Mammary microvascular endothelial cell (primary cell): ENCODE data around the genes KCTD4 and SLC25A30.

- RAMPAGE, long total RNA = no peak
These were observed 30.8 kb downstream of the RGCC start for GRCh38 chr13:41488167-41488567.

DNA sequence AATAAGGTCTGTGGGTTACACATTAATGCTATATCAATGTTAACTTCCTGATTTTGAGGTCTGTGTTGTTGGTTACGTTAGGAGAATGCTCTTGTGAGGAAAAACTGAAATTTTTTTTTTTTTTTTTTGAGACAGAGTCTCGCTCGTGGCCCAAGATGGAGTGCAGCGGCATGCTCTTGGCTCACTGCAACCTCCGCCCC, 197.5 kb downstream of the RGCC start:
- RAMPAGE, long total RNA = no peak

DNA sequence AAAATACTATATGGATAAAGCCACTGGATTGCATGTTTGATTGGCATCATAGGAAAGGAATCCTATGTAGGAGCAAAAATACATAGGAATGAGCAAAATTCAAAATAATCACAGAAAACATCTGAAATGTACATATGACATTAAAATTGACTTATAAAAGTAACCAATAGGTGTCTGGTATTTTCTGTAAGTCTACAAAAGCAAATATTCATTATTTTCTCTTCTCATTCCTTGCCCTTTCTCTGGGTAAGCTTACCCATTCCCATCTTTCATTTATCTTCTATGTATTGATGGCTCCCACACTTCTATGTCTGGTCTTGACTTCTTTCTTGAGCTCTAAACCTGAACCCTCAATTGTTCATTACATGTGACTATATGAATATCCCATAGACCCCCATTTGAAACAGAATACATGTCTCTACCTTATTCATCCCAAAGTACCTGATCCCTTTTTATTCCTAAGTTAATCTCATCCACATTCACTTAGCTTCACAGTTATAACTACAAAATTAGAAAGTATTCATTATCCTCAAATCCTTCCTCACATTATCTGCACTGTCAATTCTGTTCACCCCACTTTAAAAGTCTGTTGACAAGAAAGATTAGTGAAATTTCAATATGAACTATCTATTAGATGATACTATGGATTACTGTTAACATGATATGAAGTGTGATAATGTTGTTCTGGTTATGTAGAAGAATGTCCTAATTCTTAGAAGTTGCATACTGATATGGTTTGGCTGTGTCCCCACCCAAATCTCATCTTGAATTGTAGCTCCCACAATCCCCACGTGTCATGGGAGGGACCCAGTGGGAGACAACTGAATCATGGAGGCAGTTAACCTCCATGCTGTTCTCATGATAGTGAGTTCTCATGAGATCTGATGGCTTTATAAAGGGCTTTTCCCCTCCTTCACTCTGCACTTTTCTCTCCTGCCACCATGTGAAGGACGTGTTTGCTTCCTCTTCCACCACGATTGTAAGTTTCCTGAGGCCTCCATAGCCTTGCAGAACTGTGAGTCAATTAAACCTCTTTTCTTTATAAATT, 77.2 kb downstream of the VWA8 start:
- RAMPAGE, long total RNA = no peak

DNA sequence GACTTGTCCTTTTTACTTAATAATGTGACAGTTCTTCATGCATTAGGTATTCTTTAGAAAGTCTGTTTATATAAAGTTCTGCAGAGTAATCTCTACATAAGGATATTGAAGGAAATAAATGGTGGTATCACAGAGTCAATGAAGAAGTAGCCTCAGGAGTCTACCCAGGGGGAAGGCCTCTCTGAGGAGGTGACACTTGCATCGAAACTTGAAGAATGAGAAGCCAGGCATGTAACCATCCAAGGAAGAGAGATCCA, 22.9 kb downstream of the AKAP11 start:
- RAMPAGE, long total RNA = no peak

GRCh38 chr13:42985789-42986316, 6.2 kb downstream of the EPSTI1 start:
- RAMPAGE, long total RNA = no peak

GRCh38 chr13:43058056-43058723, 34.8 kb downstream of the DNAJC15 start:
- RAMPAGE, long total RNA = no peak

DNA sequence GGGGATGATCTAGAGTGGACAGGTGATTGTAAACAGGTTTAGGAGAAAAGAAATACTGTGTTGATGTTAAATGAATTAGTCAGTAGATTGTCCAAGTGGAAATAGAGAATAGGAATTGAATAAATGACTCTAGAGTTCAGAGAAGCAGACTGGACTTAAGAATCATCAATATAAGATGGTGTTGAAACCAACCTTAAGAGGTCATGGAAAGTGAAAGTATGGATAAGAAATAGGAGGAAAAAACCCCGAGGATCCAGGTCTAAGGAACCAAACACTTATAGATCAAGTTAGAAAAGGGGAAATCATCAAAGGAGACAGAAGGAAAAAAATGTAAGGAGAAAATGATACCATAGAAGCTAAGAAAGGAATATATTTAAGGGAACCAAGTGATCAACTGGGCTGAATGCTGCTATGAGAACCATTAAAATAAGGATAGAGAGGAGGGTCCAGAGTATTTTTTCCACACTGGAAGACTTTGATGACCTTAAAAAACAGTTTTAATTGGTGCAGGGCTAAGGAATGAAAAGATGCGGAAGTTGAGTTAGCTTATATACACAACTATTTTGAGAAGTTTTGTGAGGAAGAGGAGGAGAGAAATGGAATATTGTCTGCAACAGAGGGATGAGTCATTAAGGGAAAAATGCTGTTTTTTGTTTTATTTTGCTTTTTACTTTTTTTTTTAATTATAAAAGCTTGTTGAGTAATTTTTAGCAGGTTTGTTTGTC, 72.1 kb downstream of the DNAJC15 start:
- RAMPAGE, long total RNA = no peak

- RAMPAGE, long total RNA = no peak
These were observed 100.2 kb downstream of the ENOX1 start for GRCh38 chr13:43686444-43687150.

- RAMPAGE, long total RNA = no peak
These were observed 615 bp downstream of the CCDC122 start for GRCh38 chr13:43878936-43879313.

DNA sequence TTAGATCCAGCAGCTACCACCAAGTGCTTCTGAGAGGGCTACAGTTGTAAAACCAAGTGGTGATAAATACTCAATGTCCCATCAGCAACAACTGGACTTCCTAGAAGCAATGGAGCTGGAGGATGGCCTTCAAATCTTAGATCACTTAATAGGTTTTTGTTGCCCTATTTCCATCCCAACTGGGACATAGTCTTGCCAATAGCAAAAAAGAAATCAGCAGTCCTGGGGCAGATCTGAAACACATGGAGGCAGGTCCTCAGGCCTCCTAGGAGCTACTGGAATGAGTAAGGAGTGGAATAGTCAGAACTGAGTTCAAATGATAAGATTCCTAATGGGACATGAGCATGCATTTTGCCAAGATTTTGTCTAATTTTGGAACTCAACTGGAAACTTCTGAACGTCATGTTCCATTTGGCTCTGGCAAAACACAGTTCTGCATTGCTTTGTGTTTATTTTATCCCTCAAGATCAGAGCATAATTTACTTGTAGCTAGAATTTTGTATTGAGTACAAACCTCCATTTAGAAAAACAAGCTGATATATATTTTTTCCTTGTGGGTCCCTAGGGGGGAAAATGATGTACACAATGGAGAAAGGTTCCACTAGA, 63.3 kb upstream of the SMIM2 start:
- RAMPAGE, long total RNA = no peak

- RAMPAGE, long total RNA = no peak
These were observed 11.5 kb upstream of the SERP2 start for GRCh38 chr13:44362158-44362580.

GRCh38 chr13:44367805-44368241, 5.8 kb upstream of the SERP2 start:
- RAMPAGE, long total RNA = no peak

- RAMPAGE, long total RNA = no peak
These were observed 182.7 kb upstream of the TSC22D1 start for GRCh38 chr13:44758524-44759594.

DNA sequence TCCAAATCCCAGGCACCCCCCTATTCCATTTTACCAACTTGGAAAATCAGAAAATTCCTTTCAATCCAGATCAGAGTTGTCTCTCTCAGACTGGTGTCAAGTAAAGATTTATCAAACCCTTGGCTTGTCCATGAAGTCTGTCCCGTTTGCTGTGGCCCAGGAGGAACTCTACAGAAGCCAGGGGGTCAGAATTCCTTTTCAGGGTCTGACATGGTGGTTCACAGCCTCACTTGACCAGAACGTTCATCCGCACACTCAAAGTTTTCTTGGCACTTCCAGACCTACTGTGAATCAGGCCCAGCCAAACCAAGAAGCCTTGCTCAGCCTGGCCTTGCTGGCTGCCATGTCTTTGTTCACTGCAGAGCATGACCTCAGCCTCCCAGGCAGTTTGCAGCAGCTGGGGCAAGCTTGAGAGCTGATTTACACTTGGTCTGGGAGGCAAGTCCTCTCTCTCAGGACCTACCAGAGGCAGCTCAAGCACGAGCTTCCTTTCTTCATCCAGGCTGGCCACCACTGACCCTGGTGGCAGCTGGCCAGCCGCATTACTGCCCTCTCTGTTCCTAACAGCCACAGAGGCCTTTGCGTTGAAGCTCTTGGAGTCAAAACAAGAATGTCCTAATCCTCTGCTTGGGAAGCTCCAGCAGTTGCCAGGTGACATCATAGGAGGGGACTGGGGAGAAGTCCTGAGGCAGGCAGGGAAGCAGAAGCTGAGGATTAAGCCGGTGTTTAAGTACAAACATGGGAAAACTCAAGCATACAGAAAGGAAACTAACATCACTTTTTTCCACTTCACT, 85.8 kb downstream of the NUFIP1 start:
- RAMPAGE, long total RNA = no peak

GRCh38 chr13:44931105-44931731, 58.1 kb downstream of the NUFIP1 start:
- RAMPAGE, long total RNA = no peak

GRCh38 chr13:45055015-45055730, 65.1 kb upstream of the GTF2F2 start:
- RAMPAGE, long total RNA = no peak

DNA sequence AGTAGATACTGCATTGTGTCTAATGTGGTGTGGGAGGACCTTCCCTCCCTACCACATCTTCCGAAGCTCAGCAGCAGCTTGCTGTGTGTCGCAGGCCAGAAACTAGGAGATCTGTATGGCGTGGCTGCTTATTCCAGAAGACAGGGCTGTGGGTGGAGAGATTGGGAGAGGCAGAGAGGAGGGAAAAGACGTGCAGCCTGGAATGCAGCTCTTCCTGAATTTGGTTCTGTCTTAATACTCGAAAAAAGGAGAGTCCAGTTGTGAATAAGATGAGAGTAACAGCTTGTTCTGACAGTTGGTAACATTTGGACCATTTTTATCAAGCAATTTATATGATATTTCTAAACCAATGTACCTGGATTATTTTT, 23.2 kb downstream of the GTF2F2 start:
- RAMPAGE, long total RNA = no peak

DNA sequence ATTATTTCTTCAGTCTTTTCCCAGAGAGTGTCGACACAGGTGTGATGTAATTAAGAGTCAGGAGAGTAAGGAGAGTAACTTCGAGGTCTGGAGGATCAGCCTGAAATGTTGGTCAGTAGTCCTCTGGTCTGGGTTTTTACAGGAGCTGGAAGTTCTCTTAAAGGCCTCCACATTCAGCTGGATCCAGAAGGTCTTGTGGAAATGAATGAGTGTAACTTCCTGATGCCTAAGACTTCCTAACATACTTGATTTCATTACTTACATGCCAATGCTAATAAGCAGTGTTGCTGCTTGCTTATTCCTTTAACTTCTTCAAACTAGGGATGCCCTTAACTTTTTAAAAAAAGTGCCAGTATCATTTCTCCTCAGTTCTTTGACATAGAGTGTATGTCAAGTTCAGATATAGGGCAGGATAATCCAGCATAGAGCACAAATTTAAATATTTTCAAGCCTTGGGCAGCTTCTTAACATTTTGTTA, at the start of gene KCTD4:
Gene KCTD4 (minus strand): TSS at position 207 of the 478 bp plus-strand sequence.
- RAMPAGE, long total RNA = no peak

DNA sequence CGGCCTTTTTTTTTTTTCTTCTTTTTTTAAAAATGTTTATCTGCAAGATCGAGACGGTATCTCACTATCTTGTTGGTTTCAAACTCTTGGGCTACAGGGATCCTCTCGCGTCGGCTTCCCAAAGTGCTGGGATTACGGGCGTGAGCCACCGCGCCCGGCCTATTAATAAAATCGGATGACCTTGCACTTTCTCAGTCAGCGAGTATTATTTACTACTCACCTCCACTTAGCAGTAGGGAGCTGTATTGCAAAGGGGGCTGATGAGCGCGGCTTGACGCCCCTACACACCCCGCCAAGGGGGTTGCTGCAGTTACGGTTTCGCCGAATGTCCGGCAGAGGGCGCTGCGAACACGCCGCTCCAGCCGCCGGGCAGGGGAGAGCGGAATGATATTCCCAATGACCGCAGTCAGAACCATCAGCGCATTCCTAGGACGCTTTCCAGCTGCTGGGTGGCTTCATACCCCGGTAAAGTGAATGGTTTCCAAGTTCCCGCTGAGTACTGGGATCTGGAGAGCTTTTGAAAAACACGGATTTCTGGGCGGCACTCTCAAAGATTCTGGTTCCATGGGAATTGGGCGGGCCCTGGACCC, 29.9 kb upstream of the TPT1 start:
- RAMPAGE, long total RNA = no peak

- RAMPAGE, long total RNA = start-site peak on the minus strand at chr13:45418338-45418391, 26 and 43 reads in 2 replicates
These were observed at the start of gene SLC25A30 for GRCh38 chr13:45417515-45418639. Gene SLC25A30, minus strand, starts transcription at chr13:45418373.